Fallopian tube (tissue), 1 donor: Measurements from ENCODE around the genes CNTN1 and TWF1.

- PRO-cap: no peak
Measured at GRCh38 chr12:38384780-38385610, 68.4 kb downstream of the ALG10B start.

GRCh38 chr12:39831844-39832500 is 206.0 kb downstream of the C12orf40 start:
- PRO-cap: no peak

- PRO-cap: no peak
Measured at GRCh38 chr12:40158244-40159190, 52.6 kb upstream of the SLC2A13 start.

DNA sequence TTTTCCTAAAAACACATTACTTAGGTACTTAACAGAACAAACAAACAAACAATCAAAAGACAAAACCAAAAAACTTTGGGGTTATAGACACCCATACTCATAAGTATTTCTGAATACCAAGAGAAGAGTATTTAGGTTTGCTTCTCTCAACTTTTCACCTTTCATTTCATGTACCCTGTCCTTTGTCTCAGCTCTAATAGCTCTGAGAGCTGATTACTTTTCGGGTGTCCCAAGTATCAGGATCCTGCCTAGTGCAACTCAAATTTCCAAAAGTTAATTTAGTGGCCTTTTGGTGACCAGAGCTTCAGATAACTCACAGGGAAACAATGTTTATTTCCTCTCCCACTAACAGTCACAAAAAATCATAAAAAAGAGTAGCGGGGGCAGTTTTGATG is 826 bp upstream of the LRRK2 start:
- PRO-cap: no peak

GRCh38 chr12:40691971-40693073 is at the start of gene CNTN1:
Gene CNTN1 (plus strand): TSS chr12:40692439.
- PRO-cap: no peak

DNA sequence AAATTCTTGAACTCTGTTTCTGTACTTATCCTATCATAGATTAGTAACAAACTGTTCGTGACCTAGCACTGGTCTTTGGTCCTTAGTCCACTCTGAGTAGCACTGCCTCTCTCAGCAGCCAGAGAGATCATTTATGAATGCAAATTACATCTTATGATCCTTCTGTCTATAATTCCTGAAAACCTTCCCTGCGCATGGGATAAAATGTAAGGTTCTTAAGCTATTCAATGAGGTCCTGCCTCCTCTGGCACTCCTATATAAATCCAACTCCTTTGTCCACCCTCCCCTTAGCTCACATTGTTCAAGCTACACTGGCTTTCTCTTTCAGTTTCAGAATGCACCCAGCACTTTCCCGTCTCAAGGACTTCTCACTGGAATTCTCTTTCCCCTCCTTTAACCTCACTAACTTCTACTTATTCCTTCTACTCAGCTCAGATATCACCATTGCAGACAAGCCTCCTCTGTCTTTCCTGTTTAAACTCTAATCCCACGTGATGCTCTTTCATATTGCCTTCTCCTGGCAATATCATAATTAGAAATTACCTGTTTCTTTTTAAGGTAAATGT is 17.1 kb downstream of the PDZRN4 start:
- PRO-cap: no peak

GRCh38 chr12:41217592-41218127 is 29.5 kb downstream of the PDZRN4 start:
- PRO-cap: no peak

DNA sequence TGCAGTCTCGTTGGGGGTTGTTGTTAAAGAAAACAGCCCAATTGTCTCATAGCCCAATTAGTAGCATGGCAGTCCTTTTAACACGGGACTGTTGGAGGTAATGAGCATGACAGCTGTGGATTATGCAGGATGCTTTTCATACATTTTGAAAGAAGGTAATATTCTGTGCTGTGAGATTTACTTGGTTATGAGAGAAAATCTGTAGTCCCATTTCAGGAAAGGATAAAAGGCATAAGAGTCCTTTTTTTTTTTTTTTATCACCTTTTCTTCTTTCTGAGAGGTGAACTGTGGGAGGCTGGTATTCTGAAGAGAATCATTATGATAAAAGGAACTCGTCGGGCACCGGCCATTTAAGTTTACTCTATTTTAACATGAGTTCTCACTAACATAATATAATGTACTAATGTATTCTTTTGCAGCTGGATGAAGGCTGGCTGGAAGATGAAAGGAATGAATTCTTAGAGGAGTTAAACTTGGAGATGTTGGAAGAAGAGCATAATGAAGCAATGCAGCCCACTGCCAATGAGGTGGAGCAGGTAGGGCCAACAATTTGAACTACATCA is 379.3 kb downstream of the PDZRN4 start:
- PRO-cap: no peak

DNA sequence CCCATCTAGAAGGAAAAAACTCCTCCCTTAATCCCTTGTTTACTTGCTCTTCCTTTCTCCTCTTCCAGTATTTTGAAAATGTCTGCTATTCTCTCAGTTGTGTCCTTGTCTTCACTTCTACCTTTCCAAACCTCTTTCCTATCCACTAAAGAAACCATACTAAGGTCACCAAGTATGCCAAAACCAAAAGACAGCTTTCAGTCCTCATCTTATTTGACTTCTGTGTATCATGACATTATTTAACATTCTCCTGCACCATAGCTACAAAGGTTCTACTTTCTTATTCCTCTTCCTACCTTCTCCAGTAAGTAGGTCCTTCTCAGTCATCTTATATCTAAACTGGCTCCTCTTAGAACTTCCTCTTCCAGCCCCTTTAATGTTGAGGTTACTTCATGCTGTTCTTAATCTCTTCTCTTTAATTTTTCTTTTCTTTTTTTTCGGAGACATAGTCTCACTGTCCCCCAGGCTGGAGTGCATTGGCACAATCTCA is 24.4 kb upstream of the GXYLT1 start:
- PRO-cap: no peak

DNA sequence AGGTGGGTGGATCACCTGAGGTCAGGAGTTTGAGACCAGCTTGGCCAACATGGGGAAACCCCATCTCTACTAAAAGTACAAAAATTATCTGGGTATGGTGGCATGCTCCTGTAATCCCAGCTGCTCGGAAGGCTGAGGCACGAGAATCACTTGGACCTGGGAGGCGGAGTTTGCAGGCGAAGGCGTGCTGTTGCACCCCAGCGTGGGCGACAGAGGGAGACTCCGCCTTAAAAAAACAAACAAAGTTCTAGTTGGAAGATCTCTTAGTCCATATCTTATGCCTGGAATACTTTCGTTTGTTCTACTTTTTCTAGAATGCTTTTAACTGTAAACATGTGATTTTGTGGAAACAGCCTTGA is 38.7 kb downstream of the PPHLN1 start:
- PRO-cap: no peak

DNA sequence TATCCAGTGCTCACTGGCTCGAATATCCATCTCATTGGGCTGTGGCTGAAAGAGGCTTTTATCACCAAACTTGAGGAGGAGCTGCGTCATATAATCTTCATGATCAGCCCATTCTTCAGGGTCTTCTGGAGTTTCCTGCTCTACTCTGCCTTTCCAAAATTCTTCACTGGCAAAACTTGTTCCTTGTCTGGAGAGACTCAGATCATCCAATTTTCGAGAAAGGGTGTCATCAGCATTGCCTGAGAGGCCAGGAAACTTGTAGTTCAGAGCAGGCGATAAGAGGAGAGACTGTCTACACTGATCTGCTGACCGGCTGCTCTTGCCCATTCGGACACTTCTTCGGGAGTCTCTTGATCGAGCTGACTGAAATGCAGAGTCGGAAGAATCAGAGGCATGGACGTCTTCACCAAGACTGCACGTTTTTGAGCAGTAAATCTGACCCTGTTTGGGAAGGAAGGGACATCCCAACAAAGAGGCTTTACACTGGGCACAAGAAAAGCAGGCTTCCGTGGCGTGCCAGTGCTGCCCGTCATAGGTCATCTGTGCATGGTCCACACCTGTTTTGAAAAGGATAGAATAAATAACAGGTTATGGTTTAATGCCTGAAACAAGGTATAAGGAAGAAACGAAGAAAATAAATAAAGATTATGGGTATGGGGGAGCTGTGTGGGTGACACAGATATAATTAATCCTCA is 124.7 kb downstream of the PRICKLE1 start:
- PRO-cap: no peak

DNA sequence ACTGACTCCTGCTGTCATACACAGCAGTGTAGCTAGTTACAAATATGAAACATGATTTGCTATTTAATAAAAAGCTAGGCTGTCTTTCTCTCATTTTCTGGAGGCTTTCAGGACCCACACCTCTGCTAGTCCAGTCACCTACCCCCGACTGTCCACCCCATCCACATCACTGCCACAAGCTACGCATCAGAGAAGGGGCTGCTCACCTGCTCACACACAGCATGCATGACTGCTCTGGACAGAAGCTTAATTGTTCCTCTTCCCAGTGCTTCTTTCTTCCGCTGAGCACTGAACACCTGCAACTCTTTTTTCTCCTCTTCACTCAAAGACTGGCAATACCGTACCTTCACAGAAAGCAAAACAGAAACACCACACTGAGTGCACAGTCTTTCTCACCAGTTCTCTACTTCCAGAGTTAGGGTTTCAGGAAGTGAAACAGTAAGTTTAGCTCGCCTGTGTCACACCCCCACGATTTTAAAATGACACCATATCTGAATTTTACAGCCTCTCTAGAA is 120.2 kb downstream of the PRICKLE1 start:
- PRO-cap: no peak

- PRO-cap: bidirectional peak, plus-strand start at chr12:42483698, minus-strand start at chr12:42483615
Measured at GRCh38 chr12:42483312-42483877, 106.2 kb downstream of the PRICKLE1 start.

- PRO-cap: no peak
Measured at GRCh38 chr12:42696829-42697184, 107.3 kb upstream of the PRICKLE1 start.

DNA sequence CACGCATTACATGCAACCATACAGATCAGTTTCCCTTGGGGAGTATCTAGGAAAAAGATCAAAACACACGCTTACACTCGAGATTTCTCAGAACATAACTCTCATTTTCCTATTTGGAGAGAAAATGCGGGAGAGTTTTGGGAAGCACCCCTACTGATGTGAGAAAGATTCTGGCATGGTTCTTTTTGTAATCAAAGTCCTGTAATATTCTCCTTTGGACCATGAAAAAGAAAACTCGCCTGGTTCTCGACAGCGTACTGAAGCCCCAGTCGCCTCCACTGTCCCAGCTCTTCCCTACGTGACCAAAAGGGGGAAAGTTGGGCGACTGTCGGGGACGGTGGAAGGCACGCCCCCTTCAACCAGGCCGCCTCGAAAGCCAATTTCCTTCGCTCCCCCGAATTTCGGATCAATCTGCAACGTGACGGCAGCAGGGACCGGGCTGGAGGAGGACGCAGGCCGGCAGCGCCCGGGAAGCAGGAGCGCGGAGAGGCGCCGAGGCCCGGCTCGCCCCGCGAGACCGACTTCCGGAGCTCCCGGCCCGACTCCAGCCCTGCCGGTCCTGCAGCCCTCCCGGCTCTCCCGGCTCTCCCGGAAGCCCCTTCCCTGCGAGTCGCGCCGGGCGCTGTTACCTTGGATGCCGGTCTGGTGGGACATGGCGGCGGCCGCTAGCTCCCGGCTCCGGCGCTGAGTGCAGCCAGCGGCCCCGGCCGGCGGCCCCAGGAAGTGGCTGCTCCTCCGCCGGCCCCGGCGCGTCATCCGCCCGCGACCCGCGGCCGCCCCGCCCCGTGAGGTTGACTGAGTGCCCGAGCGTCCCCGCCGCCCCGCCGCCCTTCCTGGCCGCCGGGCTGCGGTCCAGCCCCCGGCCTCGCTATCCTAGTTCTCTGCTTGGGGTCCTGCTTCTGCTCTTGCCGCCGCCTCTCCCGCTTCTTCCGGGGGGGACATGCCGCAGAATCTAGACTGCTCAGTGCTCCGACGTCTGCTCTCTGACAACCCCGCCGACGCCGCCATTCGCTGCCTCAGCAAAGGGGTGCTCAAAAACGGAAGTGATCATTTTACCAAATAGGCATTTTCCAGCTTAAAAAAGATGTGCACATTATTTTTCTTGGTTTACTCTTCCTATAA is at the start of gene TWF1:
Gene TWF1, minus strand, starts transcription at position 726 of the 1,122 bp plus-strand sequence.
- PRO-cap: bidirectional peak, plus-strand start at position 409 of the sequence, minus-strand start at position 259 of the sequence; bidirectional peak, plus-strand start at position 794 of the sequence, minus-strand start at position 725 of the sequence

GRCh38 chr12:43975841-43976384 is 140.0 kb downstream of the TMEM117 start:
- PRO-cap: no peak

DNA sequence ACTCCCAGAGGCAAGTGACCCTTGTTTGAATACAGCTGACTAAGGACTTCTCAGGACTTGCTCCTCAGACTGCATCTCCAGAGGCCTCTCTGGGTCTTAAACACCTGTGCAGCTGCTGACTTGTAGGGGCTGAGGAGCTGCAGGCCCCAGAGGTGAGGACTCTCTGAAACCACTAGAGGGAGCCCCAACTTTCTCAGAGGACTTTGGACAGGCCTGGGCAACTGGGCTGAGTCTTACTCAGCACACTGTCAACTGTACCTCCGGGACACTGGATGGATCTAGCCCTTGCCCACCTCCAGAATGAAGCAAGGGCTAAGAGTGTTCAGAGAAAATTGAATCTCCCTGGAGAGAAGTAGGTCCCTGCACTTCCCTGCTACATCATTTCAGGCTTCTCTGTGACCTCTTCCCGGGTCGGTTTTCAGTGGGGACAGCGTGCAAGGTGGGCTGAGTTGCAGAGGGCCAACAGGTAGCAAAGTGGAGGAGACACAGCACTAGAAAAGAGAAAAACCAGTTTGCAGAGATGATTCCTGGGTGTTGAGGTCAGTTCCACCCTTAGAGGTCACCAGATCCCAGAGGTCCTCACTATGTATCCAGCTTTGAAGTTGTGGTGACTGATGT is 164.6 kb downstream of the TMEM117 start:
- PRO-cap: no peak

- PRO-cap: no peak
Measured at GRCh38 chr12:45235727-45236095, 19.8 kb downstream of the ANO6 start.

DNA sequence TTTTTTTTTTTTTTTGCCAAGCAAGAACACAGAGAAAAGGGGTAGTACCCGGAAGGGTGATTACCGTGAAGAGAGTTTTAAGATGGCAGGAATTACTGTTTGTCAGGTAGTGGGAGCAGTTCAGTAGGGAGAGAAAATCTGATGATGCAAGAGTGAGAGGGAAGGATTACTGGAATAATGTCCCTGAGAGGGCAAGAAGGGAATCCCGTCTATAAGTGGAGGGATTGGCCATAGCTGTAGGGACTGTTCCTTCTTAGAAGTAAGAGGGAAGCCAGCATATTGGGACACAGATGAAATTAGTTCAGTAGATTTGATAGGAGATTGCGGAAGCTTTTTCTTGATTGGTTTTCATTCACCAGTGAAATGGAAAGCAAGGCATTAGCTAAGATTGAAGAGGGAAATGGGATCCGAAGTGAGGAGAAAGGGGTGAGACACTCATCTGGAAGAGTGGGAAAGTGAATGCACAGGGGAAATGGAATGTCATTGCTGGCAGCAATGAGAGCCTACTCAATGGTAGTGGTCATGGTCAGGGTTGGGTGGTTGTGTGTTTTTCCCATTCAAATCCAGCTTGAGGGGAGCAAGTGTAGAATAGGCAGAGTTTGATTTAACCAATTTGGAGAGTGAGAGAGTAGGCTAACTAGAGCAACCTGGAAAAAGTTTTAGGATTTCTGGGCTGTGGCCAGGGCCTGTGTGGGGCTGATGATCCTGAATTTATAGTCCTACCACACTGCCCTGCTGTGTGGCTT is 92.3 kb downstream of the ANO6 start:
- PRO-cap: no peak

DNA sequence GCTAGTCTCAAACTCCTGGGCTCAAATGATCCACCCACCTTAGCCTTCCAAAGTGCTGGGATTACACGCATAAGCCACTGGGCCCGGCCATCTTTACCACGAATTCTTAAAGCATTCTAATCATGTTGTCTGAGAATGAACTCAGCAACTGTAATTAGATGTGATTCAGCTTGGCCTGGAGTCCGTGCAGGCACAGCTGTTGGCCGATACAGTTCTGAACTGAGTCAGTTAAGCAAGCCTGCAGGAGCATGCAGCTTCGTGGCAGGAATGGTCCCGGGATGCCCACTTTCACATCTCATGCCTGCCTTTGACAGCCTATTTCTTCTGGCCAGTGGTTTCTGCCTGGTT is 194.0 kb downstream of the ANO6 start:
- PRO-cap: no peak